ENCODE measurements around a stretch of chr6.

- PRO-cap, 5 experiments, result no peak in any of the 5 experiments
- RAMPAGE, long total RNA, 2 experiments, result no peak in any of the 2 experiments
- RRBS, result no CpG with 5 or more reads among the region's 4 CpGs
Observed at GRCh38 chr6:37926913-37927545, 107.5 kb downstream of the ZFAND3 start.

DNA sequence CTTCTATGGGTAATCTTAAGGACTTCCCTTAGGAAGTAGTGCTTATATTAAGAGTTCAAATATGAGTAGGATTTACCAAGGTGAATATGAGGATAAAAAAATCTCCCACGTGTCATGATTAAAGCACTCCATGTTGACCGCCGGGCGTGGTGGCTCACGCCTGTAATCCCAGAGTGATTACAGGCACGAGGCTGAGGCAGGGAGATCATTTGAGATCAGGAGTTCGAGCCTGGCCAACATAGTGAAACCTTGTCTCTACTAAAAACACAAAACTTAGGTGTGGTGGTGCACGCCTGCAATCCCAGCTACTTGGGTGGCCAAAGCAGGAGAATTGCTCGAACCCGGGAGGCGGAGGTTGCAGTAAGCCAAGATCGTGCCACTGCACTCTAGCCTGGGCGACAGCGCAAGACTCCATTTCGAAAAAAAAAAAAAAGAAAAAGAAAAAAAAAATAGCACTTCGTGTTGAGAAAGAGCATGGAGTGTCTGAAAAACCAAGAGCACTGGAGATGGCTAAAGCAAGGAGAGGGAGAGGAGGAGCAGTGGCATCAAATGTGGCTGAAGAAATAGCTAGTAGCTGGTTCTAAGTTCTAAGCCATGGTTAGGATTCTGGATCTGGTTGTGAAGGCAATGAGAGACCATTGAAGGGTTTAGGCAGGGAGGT, 233.2 kb downstream of the ZFAND3 start:
- PRO-cap, 5 experiments, result no peak in any of the 5 experiments
- RAMPAGE, long total RNA, 2 experiments, result no peak in any of the 2 experiments
- RRBS, result no CpG with 5 or more reads among the region's 16 CpGs

DNA sequence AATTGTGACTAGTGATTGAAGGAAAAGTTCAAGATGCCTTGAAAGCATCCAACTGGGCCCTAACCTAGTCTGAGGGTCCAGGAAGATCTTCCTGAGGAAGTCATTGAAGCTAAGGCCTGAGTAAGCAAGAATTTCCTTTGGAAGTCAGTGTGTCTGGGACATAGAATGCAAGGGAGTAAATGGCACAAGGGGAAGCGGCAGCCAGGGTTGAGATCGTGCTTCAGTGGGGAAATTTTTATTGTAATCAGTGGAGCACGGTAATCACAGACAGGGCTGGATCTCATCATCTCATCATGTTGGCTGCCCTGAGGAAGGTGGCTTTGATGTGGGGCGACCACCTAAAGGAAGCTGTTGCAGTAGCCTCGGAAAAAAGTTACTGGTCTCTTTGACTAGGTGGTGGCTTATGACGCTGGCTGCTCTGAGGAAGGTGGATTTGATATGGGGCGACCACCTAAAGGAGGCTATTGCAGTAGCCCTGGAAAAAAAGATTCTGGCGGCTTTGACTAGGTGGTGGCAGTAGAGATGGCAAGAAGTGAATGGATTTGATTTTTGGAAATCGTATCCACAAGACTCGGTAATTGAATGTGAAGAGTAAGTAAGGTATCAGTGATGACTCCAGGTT, 320.0 kb downstream of the ZFAND3 start:
- PRO-cap, 5 experiments, result no peak in any of the 5 experiments
- RAMPAGE, long total RNA, 2 experiments, result no peak in any of the 2 experiments
- RRBS, result no CpG with 5 or more reads among the region's 10 CpGs

GRCh38 chr6:38177248-38177761, 357.8 kb downstream of the ZFAND3 start:
- PRO-cap, 5 experiments, result no peak in any of the 5 experiments
- RAMPAGE, long total RNA, 2 experiments, result no peak in any of the 2 experiments
- RRBS, result no CpG with 5 or more reads among the region's 19 CpGs

DNA sequence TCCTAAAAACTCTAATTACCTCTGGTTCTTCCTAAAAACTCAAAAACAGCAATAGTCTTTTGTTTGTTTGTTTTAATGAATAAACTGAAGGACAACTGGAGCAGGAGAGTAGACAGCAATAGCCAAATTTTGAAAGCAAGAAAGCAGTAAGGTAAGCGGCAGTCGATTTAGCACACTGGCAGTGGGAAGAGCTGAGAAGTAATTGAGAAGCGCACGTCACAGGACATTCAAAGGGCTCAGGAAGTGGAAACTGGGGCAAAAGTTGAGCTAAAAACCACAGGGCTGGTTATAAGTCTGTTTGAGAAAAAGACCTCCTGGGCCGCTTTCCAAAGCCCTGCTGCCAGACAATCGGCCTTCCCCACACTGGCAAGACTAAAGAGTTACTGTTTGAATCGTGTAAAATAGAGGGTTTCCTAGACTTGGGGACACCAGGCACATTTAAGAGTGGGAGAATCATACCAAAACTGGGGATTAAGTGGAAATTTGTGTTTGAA, 161.3 kb downstream of the DNAH8 start:
- PRO-cap, 5 experiments, result no peak in any of the 5 experiments
- RAMPAGE, long total RNA, 2 experiments, result no peak in any of the 2 experiments
- RRBS, result no CpG with 5 or more reads among the region's 7 CpGs

DNA sequence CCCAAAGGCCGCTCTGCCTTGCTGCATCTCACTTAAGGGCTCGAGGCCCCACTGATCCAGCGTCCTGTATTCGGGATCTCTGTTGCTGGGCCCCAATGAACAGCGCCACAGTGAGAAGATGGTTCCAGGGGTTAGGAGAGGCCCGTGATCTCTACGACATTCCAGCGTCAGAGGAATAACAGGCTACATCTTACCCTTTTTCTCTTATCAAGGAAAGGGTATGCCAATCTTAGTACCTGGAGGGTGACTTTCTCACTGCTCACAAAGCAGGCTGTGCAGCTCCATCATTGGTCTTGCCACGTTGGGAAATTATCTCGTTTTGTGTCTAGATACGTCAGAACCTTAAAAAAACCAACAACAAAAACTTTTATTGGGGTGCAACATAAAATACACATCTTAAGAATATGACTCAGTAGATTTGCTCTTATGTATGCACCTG, 391 bp upstream of the SAYSD1 start:
- PRO-cap, 5 experiments, result no peak in any of the 5 experiments
- RAMPAGE, long total RNA, 2 experiments, result no peak in any of the 2 experiments
- RRBS, result no CpG with 5 or more reads among the region's 11 CpGs

- PRO-cap, 5 experiments, result no peak in any of the 5 experiments
- RAMPAGE, long total RNA, 2 experiments, result no peak in any of the 2 experiments
- RRBS, result no CpG with 5 or more reads among the region's 9 CpGs
Observed at GRCh38 chr6:39194518-39195017, 34.7 kb downstream of the KCNK5 start.

GRCh38 chr6:39213984-39214778, 15.1 kb downstream of the KCNK5 start:
- PRO-cap, 5 experiments, result peak in 4 of 5 experiments; most common plus-strand start chr6:39214669 (in 3); most common minus-strand start chr6:39214543 (in 2)
- RAMPAGE, long total RNA, 2 experiments, result no peak in any of the 2 experiments
- RRBS, result no CpG with 5 or more reads among the region's 9 CpGs

DNA sequence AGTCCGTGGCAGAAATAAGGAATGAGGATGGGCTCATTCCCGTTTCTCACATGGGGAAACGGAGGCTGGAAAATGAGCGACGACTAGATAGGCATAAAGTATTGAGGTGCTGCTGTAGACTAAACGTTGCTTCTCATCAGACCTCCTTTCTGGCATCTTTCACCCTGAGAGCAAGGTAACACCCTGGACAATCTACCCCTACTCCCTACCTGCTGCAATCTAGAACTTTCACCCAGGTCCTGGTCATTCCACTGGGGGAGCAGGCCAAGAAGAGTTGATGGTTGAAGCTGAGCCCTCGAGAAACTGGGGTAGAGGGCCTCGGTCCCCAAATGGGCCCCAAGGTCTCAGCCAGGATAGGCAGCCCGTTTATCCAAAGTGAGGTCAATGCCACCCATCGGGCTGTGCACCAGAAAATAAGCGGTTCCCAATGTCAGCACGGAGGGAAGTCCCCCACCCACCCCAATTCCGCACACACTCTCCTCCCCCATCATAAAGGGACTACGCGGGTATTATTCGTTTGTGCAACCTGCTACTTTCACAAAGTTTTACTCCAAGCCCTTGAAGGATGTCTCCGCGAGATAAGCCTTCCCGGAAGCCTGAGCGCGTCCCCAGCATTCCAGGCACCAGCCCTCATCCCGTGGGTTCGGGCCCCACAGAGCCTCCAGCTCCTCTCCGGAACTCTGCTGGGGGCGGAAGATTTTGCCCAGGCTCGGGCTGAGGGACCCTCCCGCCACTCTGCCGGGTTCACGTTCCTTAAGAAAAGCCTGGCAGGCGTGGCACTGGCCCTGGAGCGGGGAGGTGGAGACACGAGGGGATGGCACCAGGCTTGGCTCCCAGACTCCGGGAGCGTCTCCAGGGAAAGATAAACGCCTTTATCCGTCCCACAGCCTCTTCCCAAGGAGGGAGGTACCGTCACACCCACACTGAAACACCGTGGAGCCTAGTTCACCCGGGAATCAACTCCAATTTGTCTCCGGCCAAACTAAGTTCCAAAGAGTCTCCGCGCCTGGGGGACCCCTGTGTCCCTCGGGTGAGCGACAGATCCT, 1.2 kb downstream of the KCNK5 start:
- PRO-cap, 5 experiments, result peak in 2 of 5 experiments; most common plus-strand start position 246 of the sequence (in 1); most common minus-strand start position 151 of the sequence (in 1)
- RAMPAGE, long total RNA, 2 experiments, result no peak in any of the 2 experiments
- RRBS, result 5% methylated on average over 17 of the region's 44 CpGs

- PRO-cap, 5 experiments, result no peak in any of the 5 experiments
- RAMPAGE, long total RNA, 2 experiments, result no peak in any of the 2 experiments
- RRBS, result no CpG with 5 or more reads among the region's 24 CpGs
Observed at GRCh38 chr6:39312684-39313266, 1.4 kb downstream of the KCNK17 start.

DNA sequence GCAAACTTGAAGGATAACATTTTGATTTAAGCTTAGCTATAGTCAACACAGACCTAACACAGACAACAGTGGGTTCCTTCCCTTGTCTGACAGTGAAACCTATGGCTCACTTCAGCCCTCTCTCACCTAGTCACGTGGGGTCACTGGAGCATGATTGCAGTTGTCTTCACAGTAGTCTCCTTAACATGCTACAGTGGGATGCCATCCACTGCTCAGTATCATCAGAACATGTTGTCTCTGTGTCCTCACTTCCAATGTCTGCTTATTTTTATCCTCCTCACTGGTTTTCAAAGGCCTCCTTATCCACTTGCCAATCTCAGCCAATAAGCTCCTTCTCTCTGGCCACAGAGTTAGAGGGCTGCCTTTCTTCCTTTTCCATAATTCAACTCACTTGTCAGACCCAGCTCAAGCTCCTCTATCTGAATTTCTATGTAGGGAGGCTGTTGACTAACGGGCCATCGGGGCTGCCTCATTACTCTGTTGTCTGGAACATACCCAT, 28.3 kb upstream of the KIF6 start:
- PRO-cap, 5 experiments, result no peak in any of the 5 experiments
- RAMPAGE, long total RNA, 2 experiments, result no peak in any of the 2 experiments
- RRBS, result no CpG with 5 or more reads among the region's 3 CpGs

GRCh38 chr6:39758721-39759200, 33.4 kb upstream of the DAAM2 start:
- PRO-cap, 5 experiments, result no peak in any of the 5 experiments
- RAMPAGE, long total RNA, 2 experiments, result no peak in any of the 2 experiments
- RRBS, result no CpG with 5 or more reads among the region's 4 CpGs

GRCh38 chr6:39871358-39871789, 62.9 kb downstream of the MOCS1 start:
- PRO-cap, 5 experiments, result no peak in any of the 5 experiments
- RAMPAGE, long total RNA, 2 experiments, result no peak in any of the 2 experiments
- RRBS, result no CpG with 5 or more reads among the region's 6 CpGs

DNA sequence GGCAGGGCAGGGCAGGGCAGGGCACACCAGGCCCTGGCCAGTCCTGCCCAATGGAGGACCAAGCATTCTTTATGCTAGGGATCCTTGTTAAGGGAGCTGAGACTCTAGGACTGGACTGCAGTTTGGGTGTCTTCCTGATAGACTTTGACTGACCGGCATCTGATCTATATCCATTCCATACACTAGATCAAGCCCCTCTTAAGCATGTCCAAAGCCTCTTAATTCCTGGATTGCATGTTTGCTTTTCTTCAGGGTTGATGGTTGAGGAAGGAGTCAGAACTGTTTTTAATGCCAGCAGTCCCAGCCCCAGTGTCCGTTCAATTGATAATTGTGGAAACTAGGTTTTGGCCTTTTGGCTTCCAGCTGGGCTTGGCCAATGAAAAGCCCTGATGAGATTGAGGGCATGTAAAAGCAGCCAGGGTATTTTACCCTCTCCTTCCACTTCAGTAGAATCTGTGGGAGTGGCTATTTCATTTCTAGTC, 175.0 kb upstream of the MOCS1 start:
- PRO-cap, 5 experiments, result no peak in any of the 5 experiments
- RAMPAGE, long total RNA, 2 experiments, result no peak in any of the 2 experiments
- RRBS, result no CpG with 5 or more reads among the region's 2 CpGs

- PRO-cap, 5 experiments, result no peak in any of the 5 experiments
- RAMPAGE, long total RNA, 2 experiments, result no peak in any of the 2 experiments
- RRBS, result no CpG with 5 or more reads among the region's 3 CpGs
Observed at GRCh38 chr6:41003944-41004213, 35.1 kb downstream of the UNC5CL start.

- PRO-cap, 5 experiments, result peak in 4 of 5 experiments; most common plus-strand start chr6:41040869 (in 2); most common minus-strand start chr6:41040630 (in 3)
- RAMPAGE, long total RNA, 2 experiments, result no peak in any of the 2 experiments
- RRBS, result no CpG with 5 or more reads among the region's 5 CpGs
Observed at GRCh38 chr6:41040265-41041156, 1.5 kb upstream of the UNC5CL start.

DNA sequence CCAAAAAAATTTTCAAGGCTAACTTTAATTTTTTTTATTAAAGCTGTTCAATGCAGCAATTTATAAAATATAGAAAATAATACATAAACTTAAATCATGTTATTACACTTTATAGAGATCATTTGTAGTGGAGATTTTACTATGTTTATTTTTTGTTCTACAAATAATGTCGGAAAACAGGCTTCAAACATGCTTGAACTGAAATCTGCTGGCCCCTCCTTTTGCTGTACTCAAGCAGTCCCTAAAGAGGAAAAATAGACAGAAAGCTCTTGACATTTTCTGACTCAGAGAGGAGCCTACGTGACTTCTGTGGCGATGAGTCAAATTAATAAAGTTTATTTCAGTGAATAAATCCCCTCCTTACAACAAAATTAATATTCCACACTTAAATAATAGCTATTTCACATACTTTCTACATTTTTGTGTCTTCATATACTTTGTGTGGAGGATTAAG, 1.5 kb upstream of the TREM1 start:
- PRO-cap, 5 experiments, result no peak in any of the 5 experiments
- RAMPAGE, long total RNA, 2 experiments, result no peak in any of the 2 experiments
- RRBS, result no CpG with 5 or more reads among the region's 3 CpGs

- PRO-cap, 5 experiments, result no peak in any of the 5 experiments
- RAMPAGE, long total RNA, 2 experiments, result no peak in any of the 2 experiments
- RRBS, result 2% methylated on average over 3 of the region's 20 CpGs
Observed at GRCh38 chr6:41368865-41369341, 33.5 kb downstream of the NCR2 start.

GRCh38 chr6:41707563-41708331, 27.7 kb downstream of the TFEB start:
- PRO-cap, 5 experiments, result no peak in any of the 5 experiments
- RAMPAGE, long total RNA, 2 experiments, result no peak in any of the 2 experiments
- RRBS, result no CpG with 5 or more reads among the region's 16 CpGs

- PRO-cap, 5 experiments, result no peak in any of the 5 experiments
- RAMPAGE, long total RNA, 2 experiments, result no peak in any of the 2 experiments
- RRBS, result 96% methylated on average over 3 of the region's 17 CpGs
Observed at GRCh38 chr6:41932071-41932970, 9.3 kb downstream of the CCND3 start.

Measured in liver (tissue), 9 donors.